Camera-type eye (tissue), 1 donor: ENCODE measurements around a stretch of chr10.

GRCh38 chr10:63268205-63268530 is 135.0 kb downstream of the NRBF2 start:
- RAMPAGE, long total RNA, result no peak

DNA sequence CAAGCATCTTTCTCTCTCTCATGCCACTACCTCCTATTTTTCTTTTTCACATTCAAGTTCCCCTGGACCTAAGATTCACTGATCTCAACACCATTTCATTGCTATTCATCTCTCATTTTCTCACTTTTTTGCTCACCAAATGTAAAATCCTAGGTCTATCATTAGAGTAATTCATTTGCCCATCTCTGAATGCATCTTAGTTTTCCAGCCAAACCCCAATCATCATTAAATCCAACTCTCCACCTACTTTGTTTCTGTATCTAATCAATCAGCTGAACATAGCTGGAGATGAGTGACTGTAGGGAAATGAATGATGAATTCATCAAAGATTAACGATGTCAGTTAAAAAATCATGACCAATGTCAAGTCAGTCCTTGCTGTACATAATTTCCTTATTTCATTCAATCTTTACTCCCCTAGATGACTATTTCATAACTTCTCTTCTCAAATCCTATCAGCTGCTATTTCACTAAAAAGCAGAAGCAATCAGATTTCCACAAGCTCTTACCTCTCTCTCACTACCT is 28.8 kb downstream of the JMJD1C start:
- RAMPAGE, long total RNA, result no peak

- RAMPAGE, long total RNA, result no peak
Observed at GRCh38 chr10:63464775-63465018, 1.1 kb downstream of the JMJD1C start.

- RAMPAGE, long total RNA, result no peak
Observed at GRCh38 chr10:63609925-63610359, 88.7 kb downstream of the REEP3 start.

DNA sequence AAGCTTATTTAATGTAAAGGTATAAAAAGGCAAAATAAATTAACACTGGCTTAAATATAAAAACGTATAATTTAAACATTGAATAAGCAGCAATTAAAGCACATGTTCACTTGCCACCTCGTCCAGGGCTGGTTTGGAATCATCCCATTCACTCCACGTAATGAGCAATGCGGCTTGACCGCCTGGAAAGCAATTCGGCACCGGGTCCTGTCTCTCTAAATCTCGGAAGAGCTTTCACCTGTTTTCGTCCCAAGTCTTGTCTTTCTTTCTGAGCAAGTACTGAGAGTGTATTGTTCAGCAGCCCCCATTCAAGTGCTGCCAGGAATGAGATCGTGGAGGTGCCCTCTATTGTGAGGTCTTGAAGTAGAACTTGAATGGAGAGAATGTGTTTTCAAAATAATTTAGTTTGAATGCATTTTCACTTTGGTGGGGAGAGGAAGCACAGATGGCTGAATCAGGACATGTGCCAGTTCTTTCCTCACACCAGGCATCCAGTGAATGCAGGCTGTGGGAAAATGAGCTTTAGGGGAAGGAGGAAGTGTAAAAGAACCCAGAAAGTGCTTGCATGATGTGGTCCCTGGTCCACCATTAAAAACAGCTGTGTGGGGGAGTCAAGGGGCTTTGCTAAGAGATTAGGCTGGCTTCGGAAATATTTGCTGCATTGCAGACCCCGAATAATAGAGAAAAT is 515.3 kb downstream of the REEP3 start:
- RAMPAGE, long total RNA, result no peak

GRCh38 chr10:64037002-64037691 is 515.9 kb downstream of the REEP3 start:
- RAMPAGE, long total RNA, result no peak

DNA sequence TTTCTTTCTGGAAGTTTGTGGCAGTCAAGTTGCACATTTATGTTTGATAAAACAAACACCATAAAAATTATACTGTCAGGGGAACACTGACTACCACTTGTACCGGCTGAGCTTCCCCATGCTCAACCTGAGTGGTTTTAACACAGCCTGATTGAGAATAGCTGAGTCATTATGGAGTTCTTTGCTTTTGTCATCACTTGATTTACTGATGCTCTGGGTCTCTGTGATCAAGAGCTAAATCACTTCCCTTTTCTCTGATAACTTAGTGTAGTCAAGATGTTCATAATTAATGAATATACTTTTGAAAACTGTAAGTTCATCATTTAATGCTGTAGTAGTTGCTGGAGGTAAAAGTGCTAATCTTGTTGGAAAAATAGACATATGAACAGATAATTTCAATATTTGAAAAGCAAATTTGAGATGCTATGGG is 1034.5 kb upstream of the LRRTM3 start:
- RAMPAGE, long total RNA, result no peak

DNA sequence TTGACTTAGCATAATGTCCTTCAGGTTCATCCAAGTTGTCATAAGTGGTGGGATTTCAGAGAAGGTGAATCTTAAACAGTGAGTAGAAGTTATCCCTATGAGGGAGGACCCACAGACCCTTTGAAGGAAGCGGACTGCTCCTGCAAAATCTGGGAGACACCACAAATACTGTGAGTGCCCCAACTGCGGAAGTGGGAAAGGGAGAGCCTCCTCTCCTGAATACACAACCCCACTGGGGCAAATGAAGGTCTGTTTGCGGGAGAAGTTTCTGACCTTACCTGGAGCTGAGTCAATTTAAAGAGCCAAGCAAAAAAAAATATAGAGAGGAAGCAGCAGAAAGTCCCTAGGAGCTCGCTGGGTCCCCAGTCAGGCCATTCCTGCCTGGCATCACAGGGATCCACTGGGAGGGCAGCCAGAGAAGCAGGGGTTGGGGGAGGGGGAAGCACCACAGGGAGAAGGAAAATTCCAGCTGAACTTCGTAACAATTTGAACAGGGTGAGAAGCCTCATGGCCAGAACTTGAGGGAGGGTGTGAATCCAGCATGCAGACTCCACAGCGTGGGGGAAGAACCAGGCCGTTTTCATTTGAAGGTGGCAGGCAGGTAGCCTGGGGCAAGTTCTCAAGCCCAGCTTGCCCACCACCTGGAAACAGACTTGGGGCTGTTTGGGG is 298.7 kb downstream of the LRRTM3 start:
- RAMPAGE, long total RNA, result no peak

- RAMPAGE, long total RNA, result no peak
Observed at GRCh38 chr10:67663385-67663775, 32.6 kb downstream of the CTNNA3 start.

DNA sequence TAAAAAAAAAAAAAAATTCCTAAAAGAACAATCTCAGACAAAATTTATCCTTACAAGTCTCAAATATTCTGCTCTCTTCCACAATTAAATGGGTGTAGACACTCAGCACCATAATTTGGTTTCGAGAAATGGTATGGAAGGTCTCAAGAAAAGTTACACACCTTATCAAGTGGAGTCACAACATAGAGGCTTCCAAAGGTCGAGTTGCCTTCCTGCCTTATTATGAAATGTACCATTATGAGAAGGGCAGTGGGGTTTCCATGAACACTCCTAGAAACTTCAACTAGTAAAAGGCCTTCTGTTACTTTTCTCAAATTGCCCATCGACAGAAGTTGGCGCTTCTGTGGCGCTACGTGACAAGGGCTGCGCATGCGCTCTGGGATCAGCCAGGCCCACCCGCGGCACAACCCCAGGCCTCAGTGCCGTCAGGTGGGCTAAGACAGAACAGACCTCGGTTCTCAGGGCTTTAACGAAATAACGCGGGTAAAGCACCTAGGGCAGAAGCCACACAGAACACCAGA is 67.3 kb upstream of the CTNNA3 start:
- RAMPAGE, long total RNA, result no peak

GRCh38 chr10:67884875-67885635 is 599 bp downstream of the SIRT1 start:
- RAMPAGE, long total RNA, result no peak

- RAMPAGE, long total RNA, result no peak
Observed at GRCh38 chr10:67885636-67885952, 1.1 kb downstream of the SIRT1 start.

DNA sequence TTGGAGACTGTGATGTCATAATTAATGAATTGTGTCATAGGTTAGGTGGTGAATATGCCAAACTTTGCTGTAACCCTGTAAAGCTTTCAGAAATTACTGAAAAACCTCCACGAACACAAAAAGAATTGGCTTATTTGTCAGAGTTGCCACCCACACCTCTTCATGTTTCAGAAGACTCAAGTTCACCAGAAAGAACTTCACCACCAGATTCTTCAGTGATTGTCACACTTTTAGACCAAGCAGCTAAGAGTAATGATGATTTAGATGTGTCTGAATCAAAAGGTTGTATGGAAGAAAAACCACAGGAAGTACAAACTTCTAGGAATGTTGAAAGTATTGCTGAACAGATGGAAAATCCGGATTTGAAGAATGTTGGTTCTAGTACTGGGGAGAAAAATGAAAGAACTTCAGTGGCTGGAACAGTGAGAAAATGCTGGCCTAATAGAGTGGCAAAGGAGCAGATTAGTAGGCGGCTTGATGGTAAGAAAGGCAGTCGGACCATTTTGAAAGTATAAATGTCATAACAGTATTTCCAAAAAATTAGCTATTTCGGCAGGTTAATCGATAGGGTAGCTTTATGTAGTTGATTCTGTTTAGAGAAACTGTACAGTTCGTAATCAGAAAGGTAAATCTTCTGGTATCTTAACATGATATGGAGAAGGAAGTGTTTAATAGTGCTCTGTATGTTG is 28.2 kb downstream of the SIRT1 start:
- RAMPAGE, long total RNA, result no peak

- RAMPAGE, long total RNA, result no peak
Observed at GRCh38 chr10:68105719-68106212, 3.5 kb upstream of the MYPN start.

DNA sequence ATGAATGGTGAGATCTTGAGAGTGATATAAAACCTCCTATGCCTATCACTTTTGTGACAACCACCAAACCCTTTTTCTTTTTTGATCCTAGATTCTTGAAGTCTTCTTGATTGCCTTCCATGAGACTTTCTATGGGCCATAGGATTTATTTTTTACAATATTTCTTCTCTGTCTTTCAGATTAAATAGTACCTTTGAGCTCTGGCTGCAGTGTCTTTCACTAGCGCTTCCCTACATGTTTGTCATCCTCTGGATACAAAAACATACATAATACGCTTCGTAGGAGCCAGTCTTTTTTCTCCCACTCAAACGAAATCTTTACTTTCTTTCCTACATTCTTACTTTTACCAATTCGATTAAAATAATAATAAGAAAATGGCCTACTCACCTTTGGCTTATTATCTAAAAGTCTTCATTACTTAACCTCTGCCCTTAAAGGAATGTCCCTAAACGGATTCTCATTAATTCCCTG is 2.8 kb downstream of the MYPN start:
- RAMPAGE, long total RNA, result no peak

- RAMPAGE, long total RNA, result no peak
Observed at GRCh38 chr10:68153448-68154165, 44.3 kb downstream of the MYPN start.

DNA sequence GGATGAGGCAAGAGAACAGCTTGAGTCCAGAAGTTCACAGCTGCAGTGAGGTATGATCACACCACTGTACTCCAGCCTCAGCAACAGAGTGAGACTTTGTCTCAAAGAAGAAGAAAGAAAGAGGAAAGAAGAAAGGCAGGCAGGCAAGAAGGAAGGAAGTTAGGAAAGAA is 13.2 kb upstream of the HNRNPH3 start:
- RAMPAGE, long total RNA, result no peak

GRCh38 chr10:68341404-68342209 is 8.9 kb upstream of the PBLD start:
- RAMPAGE, long total RNA, result no peak

GRCh38 chr10:68344898-68345607 is 12.3 kb upstream of the PBLD start:
- RAMPAGE, long total RNA, result no peak

GRCh38 chr10:68525658-68526178 is 1.6 kb downstream of the SLC25A16 start:
- RAMPAGE, long total RNA, result no peak